Adrenal gland (tissue), 7 donors: ENCODE measurements around a stretch of chr22.

DNA sequence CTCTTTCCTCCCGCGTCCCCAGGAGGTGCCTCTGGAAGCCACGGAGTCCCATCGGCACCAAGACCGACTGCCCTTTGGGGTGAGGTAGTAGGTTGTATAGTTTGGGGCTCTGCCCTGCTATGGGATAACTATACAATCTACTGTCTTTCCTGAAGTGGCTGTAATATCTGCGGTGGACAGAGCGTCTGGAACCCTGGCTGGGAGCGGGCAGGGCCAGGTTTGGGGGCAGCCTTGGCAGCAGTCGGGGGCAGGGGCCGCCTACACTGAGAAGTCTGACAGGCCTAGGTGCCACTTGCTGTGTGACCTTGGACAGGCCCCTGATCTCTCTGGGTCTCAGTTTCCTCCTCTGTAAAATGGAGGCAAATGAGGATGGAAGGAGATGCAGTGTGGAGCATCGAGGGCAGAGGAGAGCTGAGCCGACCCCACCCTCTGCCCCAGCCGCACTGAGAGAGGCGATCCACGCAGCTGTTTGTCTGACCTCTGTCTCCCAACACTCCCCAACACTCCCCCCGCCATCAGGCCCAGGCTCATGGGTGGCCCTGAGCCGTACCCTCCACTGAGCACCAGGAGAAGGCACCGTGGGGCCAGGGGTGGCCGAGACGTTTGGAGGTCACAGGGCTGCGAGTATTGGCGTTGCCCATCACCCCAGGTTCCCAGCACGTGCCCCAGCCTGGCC, 37.5 kb upstream of the PPARA start:
- PRO-cap, 3 experiments: peak in 2 of 3 experiments; most common plus-strand start position 80 of the sequence (in 2)
- RAMPAGE, long total RNA, 4 experiments: no peak in any of the 4 experiments
- RRBS: no CpG with 5 or more reads among the region's 23 CpGs

- PRO-cap, 3 experiments: peak in 1 of 3 experiments; most common plus-strand start chr22:46122687 (in 1)
- RAMPAGE, long total RNA, 4 experiments: no peak in any of the 4 experiments
- RRBS: 21% methylated on average over 6 of the region's 23 CpGs
Observed at GRCh38 chr22:46122483-46122851, 27.9 kb upstream of the PPARA start.

DNA sequence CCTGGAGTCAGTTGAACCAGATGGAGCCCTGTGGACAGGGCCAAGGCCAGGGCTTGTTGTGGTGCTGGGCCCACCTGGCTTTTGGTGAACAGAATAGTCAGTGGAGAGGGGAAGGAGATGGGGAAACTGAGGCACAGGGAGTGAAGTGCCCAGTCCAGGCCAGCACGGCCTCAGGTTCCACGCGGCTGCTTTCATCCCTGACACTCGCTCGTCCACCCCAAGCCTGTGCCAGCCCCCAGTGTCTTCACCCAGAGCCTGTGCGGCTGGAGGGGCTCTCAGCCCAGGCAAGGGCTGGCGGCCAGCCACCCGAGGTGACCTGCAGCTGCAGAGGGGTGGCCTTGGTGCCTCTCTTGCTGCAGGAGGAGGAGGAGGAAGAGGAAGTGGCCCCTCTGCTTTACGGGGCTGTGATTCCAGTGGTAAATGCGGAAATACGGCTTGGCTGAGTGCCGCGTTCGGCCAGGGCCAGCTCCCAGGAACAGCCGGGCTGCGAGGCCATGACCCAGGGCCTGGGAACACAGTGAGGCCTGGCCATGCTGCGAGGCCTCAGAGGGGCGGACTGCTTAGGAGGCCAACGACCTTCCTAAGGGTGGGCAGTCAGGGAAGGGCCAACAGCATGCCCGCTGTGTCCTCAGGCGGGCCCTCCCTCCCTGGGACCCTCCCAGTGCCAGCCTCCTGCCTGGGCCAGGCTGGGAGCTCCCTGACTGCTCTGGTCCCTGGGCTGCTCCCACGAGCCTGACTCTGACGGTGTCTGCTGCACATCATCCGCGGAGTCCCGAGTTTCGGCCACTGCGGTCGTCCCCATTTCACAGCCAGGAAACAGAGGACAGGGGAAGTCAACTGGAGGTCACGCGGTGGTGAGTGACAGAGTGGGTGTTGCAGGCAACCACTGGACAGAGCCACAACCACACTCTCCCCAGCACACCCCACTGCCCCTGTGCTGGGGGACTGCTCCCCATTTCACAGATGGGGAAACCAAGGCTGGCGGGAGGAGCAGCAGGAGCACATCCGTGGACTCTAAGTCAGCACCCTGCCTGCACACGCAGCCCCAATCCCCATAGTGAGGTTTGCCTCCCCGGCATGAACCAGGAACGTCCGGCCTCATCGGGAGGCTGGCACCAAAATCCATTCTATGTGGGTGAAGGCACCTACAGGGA, 20.8 kb upstream of the PPARA start:
- PRO-cap, 3 experiments: peak in 2 of 3 experiments; most common plus-strand start position 472 of the sequence (in 1); most common minus-strand start position 399 of the sequence (in 1)
- RAMPAGE, long total RNA, 4 experiments: no peak in any of the 4 experiments
- RRBS: no CpG with 5 or more reads among the region's 38 CpGs

GRCh38 chr22:46241106-46241800, 8.8 kb downstream of the CDPF1 start:
- PRO-cap, 3 experiments: peak in 2 of 3 experiments; most common plus-strand start chr22:46241544 (in 2)
- RAMPAGE, long total RNA, 4 experiments: no peak in any of the 4 experiments
- RRBS: no CpG with 5 or more reads among the region's 6 CpGs

- PRO-cap, 3 experiments: no peak in any of the 3 experiments
- RAMPAGE, long total RNA, 4 experiments: no peak in any of the 4 experiments
- RRBS: no CpG with 5 or more reads among the region's 10 CpGs
Observed at GRCh38 chr22:46288948-46289413, 7.7 kb upstream of the GTSE1 start.

GRCh38 chr22:46336145-46337144, 931 bp downstream of the TRMU start:
- PRO-cap, 3 experiments: peak in 2 of 3 experiments; most common plus-strand start chr22:46336282 (in 1); most common minus-strand start chr22:46336537 (in 2)
- RAMPAGE, long total RNA, 4 experiments: no peak in any of the 4 experiments
- RRBS: 0% methylated on average over 4 of the region's 40 CpGs

DNA sequence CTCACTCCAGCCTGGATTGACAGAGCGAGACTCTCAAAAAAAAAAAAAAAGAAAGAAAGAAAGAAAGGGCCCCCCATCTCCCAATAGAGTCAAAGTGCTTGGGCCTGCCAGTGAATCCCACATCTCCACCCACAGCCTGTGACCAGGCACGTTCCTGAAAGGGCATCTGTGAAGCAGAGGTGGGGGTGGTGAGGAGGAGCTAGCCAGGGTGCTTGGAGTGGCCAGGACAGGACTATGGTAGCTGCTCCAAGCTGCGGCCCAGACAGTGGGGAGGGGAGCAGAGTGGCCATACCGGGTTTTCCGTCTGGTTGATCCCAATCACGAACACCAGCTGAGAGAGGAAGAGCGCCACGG, 41.2 kb downstream of the TRMU start:
- PRO-cap, 3 experiments: no peak in any of the 3 experiments
- RAMPAGE, long total RNA, 4 experiments: no peak in any of the 4 experiments
- RRBS: no CpG with 5 or more reads among the region's 8 CpGs

DNA sequence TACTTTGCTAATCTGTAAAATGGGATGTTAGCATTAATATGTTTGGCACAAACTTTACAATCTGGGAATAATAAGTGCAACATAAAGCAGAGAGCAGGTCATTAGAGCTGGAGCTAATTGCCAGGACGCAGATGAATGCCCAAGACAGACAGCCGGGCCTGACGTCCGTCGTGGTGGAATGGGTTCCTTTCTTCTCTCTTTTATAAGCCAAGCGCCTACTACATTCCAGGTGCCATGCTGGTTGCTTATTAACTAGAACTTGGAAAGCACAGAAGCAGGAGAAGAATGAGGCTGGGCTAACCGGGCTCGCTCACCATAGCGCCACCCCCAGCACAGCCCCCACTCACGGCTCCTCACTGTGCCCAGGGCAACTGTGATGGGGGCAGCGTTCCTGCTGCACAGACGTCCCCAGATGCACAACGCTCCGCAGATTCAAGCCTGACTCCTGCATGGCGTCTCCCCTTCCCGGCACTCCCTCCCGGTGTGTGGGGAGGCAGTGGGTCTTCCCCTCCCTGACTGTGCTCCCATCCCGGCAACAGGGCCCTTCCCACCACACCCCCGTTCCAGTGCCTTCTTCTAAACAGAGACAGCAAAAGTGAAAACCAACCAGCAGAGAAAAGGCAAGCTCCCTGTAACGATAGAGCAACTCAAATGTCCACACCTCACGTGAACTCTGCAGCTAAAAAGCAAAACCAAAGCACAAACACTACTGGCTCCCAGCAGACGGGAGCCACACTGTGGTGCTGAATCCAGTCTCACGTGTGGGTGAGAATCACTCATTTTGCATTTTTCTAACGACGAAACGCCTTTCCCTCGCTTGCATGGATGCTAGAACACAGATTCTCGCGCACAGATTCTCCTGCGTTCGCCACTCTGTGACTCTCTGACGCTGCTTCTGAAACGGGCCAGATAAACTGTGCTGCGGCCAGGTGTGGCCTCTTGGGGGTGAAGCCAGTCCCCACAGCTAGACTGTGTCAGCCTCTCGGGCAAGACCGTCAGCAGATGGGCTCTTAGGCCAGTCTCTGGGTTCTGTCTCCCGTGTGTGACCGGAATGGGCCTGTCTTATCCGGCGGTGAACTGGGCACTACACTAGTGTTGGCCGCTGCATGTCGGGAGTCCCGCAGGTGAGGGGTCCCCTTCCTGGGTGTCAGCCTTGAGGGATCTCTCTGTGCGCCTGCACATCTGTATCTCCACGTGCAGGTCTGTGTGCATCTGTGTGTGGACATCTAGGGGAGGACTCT, 44.3 kb downstream of the TRMU start:
- PRO-cap, 3 experiments: no peak in any of the 3 experiments
- RAMPAGE, long total RNA, 4 experiments: no peak in any of the 4 experiments
- RRBS: 10% methylated on average over 2 of the region's 45 CpGs

- PRO-cap, 3 experiments: no peak in any of the 3 experiments
- RAMPAGE, long total RNA, 4 experiments: no peak in any of the 4 experiments
- RRBS: 98% methylated on average over 8 of the region's 66 CpGs
Observed at GRCh38 chr22:46534201-46535272, 2.9 kb downstream of the CELSR1 start.

DNA sequence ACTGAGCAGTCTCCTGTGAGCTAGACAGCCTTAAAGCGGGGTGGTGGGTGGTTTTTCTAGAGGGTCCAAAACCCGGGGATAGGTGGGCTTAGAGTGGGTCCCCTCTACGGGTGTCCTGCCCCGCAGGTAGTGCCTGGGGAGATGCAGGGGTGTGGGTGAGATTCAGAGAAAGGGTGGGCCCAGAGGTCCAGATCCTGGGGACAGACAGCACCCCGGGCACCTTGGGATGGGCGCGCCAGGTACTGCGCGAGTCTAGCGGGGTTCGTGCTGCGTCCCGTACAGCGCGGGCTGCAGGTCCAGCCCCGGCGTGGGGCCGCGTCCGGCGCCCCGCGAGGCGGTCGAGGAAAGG, 38.9 kb upstream of the CELSR1 start:
- PRO-cap, 3 experiments: no peak in any of the 3 experiments
- RAMPAGE, long total RNA, 4 experiments: no peak in any of the 4 experiments
- RRBS: 13% methylated on average over 16 of the region's 25 CpGs

GRCh38 chr22:46652726-46653315, 32.6 kb downstream of the GRAMD4 start:
- PRO-cap, 3 experiments: peak in 3 of 3 experiments; most common plus-strand start chr22:46653041 (in 3); most common minus-strand start chr22:46652920 (in 1)
- RAMPAGE, long total RNA, 4 experiments: no peak in any of the 4 experiments
- RRBS: 80% methylated on average over 13 of the region's 29 CpGs

DNA sequence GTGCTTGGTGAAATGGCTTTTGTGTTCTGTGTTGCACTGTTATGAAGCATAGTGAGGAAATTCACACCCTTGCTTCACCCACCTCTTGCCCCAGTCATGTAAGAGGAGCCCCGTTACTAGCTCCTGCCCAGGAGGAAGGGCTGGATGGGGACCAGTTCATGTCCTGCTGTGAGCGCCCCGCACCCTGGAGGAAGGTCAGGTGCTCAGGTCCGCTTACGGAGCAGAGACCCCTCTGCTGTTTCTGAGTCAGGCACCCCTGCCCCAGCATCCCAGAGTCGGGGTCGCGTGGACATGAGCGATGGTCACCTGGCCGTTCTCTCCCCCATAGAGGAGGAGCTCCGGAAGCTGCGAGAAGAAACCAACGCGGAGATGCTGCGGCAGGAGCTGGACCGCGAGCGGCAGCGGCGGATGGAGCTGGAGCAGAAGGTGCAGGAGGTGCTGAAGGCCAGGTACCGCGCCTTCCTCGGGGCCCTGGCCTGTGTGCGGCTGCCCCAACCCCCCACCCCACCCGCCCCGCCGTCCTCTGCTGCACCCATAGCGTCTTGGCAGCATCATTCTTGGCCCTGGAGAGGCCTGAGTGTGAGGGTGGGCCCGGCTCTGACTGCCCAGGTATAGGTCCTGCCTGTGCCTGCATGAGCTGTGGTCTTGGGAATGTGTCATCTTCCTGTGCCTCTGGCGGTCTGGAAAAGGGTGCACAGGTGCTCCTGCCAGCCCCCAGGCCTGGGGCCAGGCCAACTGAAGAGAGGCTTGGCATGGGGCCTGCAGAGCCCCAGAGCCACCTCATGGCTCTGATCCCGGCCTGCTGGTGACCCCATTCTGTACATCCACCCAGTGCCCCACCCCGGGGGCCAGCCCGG, 37.9 kb downstream of the GRAMD4 start:
- PRO-cap, 3 experiments: no peak in any of the 3 experiments
- RAMPAGE, long total RNA, 4 experiments: no peak in any of the 4 experiments
- RRBS: no CpG with 5 or more reads among the region's 33 CpGs

- PRO-cap, 3 experiments: peak in 1 of 3 experiments; most common plus-strand start chr22:46660799 (in 1); most common minus-strand start chr22:46660711 (in 1)
- RAMPAGE, long total RNA, 4 experiments: no peak in any of the 4 experiments
- RRBS: no CpG with 5 or more reads among the region's 19 CpGs
Observed at GRCh38 chr22:46660083-46661208, 40.3 kb downstream of the GRAMD4 start.

- PRO-cap, 3 experiments: no peak in any of the 3 experiments
- RAMPAGE, long total RNA, 4 experiments: no peak in any of the 4 experiments
- RRBS: no CpG with 5 or more reads among the region's 23 CpGs
Observed at GRCh38 chr22:46710624-46711587, 27.1 kb downstream of the CERK start.

GRCh38 chr22:46731240-46732162, 6.6 kb downstream of the CERK start:
- PRO-cap, 3 experiments: peak in 2 of 3 experiments; most common plus-strand start chr22:46731763 (in 2); most common minus-strand start chr22:46731695 (in 1)
- RAMPAGE, long total RNA, 4 experiments: no peak in any of the 4 experiments
- RRBS: 37% methylated on average over 7 of the region's 30 CpGs

DNA sequence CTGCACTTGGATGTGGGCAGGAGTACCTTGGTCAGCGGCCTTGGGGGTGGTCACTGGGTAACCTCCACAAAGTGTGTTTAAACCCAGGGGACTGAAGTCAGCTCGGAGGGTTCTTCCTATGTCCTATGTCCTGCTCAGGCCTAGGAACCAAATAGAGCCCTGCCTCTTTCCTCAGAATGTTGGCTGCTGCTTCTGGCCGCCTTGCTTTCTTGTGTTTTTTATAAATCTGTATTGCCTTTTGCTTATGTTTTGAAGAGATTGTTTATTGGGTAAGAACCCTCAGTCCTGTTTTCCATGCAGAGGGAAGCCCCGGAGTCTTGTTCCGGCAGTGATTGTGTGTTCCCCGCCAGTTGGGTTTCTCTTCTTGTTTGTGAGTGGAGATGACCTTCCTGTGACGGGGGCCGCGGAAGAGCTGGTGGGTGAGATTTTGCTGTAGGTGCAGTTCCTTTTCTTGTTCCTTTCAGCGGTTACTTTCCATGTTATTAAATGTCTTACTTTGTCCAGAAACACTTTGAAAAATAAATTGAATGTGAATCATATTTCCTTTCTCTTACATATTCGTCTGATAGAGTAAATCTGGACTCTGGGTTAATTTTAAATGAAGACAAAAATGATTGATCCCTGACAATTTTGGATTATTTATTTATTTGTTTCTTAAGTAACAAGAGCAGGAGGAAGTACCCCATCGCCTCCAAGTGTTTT, 8.3 kb downstream of the TBC1D22A start:
- PRO-cap, 3 experiments: peak in 1 of 3 experiments; most common minus-strand start position 194 of the sequence (in 1)
- RAMPAGE, long total RNA, 4 experiments: no peak in any of the 4 experiments
- RRBS: no CpG with 5 or more reads among the region's 12 CpGs

- PRO-cap, 3 experiments: peak in 2 of 3 experiments; most common plus-strand start chr22:46780674 (in 2); most common minus-strand start chr22:46780618 (in 2)
- RAMPAGE, long total RNA, 4 experiments: no peak in any of the 4 experiments
- RRBS: no CpG with 5 or more reads among the region's 5 CpGs
Observed at GRCh38 chr22:46780411-46780740, 17.9 kb downstream of the TBC1D22A start.

DNA sequence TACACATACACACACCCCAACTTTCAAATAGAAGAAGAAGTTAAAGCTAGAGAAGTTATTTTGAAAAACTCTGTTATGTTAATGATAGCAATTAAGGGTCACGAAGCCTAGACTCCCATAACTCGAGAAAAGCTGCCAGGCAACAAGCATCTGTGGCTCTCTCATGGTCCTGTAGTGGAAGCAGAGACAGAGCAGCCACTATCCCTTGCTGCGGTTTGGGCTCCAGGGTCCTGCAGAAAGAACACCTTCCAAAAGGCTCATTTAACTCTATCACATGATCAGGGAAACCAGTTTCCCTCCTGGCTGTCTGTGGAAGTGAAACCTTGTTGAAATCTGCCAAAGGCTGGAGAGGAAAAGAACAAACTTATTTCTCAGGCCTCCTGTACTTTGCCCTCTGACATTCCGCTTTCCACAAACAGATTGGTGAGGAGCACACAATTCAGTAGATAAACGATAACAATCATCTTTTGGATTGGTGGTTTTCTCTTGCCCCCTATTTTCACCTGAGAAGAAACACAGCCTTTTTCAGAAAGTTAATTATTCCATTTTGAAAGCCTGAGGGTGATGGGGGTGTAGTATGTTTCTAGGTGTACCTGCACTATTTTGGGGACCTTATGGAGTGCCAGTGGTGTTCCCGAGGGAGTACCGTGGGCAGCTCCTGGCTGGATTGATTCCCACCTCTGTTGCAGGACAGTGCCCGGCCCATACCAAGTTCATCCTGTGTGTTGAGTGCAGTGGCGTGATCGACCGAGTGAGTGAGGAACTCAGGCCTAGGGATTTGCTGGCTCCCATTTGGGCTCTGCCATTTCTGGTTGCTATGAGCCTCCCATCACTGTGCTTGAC, 101.9 kb downstream of the TBC1D22A start:
- PRO-cap, 3 experiments: no peak in any of the 3 experiments
- RAMPAGE, long total RNA, 4 experiments: no peak in any of the 4 experiments
- RRBS: no CpG with 5 or more reads among the region's 11 CpGs

GRCh38 chr22:46917980-46918620, 155.7 kb downstream of the TBC1D22A start:
- PRO-cap, 3 experiments: no peak in any of the 3 experiments
- RAMPAGE, long total RNA, 4 experiments: no peak in any of the 4 experiments
- RRBS: no CpG with 5 or more reads among the region's 14 CpGs

DNA sequence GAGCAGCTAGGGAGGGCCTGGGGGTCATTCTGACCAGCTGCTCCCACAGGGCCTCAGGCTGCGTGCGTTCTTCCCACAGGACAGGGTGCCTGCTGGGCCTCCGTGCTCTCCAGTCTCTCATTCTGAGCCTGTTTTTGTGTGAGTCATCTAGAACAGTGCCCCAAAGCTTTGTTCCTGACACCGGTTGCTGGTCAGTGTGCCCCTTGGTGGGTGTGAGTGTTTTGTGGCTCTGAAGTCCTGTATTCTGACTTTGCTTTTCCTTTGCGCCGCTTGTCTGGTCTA, 275.9 kb downstream of the TBC1D22A start:
- PRO-cap, 3 experiments: no peak in any of the 3 experiments
- RAMPAGE, long total RNA, 4 experiments: no peak in any of the 4 experiments
- RRBS: no CpG with 5 or more reads among the region's 6 CpGs